H7 (cell line): ENCODE measurements around the genes HNRNPAB, COL23A1 and MAML1.

- RAMPAGE, long total RNA: no peak
Observed at GRCh38 chr5:178204446-178205283, at the start of gene HNRNPAB. Gene HNRNPAB (plus strand): TSS chr5:178204533.

DNA sequence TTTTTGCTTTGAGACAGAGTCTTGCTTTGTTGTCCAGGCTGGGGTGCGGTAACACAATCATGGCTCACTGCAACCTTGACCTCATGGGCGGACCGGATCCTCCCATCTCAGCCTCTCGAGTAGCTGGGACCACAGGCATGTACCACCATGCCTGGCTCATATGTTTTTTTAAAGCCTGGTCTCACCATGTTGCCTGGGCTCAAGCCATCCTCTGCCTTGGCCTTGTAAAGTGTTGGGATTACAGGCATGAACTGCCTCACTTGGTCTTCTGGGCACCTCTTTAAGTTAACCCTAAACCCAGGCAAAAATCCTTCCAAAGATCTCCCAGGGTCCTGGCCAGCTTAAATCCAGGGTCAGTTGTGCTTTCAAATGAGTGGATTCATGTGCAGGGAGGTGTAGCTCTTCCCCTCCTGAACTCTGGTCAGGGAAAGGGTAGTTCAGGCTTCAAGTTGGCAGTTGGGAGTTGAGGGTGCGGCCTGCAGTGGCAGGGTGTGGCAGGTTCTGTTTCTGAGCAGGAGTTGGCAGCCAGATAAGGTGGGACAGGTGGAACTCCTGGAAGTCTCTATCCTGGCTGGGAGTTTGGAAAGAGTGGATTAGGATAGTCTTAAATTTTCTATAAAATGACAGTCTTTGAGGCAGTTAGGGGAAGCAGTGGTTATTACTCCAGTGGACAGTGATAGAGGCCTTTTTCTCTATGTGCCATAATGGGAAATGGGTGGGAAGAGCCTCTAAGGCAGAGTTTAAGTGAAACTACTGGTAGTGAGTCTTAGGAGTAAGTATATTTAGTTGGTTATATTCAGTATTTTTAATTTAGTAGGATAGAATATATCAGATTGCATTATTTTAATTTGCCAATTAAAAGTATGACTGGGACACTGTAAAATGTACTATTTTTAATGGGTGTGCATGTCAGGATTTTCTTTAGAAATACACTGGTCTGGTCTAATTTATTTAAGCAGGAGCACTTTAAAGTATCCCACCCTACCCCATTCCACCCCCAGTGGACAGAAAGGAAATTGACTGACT is 3.7 kb downstream of the HNRNPAB start:
- RAMPAGE, long total RNA: no peak

DNA sequence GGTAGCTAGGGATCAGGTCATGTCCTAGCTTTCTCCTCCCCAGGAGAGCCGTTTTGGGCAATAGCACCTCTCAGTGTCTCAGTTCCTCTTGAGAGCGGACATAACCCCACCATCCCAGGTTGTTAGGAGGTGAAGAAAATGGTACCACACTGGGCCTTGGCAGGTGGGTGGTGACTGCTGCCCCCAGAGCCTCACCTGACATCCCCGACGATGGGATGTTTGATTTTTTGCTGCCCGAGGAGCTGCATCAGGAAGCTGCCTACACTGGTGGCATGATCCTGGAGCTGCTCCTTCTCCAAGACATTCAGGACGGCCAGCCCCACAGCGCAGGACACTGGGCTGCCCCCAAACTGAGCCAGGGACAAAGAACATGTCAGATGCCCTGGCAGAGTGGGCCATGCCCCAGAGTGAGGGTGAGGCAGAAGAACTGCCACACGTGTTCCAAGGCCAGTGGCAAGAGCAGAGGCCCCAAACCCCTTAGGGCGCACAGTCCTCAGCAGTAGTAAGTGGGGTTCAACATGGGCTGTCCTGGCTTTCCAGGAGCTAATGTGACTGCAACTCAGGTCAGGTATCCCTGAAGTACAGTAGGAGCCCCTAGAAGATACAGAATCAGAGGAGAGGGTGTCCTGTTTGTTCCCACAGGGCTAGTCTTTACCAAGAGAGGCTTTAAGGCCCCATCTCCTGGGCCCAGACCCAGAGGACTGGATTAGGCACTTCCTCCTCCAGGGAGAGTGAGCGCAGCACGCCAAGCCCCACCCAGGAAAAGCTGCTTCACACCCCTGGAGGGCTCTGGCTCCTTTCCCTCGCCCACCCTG is 11.0 kb downstream of the HNRNPAB start:
- RAMPAGE, long total RNA: no peak

DNA sequence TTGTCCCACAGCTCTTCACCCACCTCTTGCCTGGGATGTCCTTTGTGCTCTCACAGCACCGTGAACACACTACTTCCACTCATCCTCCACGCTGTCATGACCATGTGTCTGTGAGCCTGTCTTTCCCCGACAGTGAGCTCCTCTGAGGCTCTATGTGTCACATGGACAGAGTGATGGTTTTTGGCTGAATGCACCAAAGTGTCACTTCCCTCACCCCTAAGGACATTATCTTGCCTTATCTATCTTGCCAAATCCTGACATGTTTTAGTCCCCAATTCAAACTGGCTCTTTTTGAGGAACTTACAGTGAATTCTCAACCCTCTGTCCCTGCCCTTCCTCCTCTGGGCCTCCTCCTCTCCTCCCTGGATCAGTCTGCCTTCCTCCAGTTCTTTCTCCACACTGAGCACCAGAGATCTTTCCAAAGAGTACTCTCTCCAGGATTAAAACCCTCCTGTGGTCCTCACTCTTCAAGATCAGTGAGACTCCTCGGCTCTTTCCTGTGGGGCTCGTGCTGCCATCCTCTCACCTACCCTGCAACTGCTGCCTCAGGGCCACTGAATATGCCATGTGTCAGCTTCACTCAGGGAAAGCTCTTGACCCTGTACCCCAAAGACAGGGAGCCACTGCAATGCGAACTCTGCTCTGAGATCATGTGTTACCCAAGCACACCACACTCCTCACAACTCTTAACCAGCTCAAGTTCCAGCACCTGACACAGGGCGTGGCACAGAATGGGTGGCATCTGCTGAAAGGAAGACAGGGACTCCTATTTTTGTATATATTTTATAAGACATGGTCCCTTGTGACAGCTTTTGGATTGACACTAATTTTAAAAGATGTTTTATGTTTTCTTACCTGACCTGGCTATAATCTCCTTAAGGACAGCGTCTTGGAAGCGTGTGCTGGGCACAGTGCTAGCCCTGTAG is 11.0 kb downstream of the PHYKPL start:
- RAMPAGE, long total RNA: no peak

GRCh38 chr5:178249143-178249674 is 16.6 kb upstream of the PHYKPL start:
- RAMPAGE, long total RNA: no peak

DNA sequence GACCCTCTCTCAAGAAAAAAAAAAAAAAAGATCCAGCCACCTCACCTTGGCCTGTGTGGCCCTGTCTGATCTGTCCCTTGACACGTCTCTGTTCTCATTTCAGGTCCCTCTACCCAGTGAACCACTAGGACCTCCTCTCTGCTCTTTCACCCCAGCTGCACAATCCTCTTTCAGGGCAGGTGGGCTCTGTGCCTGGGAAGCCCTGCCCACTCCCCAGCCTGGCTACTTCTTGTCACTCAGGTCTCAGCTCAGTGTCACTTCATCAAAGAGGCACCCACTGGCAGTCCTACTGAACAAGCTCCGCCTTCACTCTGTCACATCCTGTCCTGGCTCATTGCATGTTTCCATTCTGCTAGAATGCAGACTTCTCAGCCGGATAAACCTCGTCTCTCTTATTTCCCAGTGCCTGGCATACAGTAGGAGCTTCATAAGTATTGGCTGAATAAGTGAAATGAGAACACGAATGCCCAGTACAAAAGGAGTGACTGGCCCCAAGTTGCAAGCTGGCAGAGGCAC is 98.1 kb upstream of the PHYKPL start:
- RAMPAGE, long total RNA: no peak

DNA sequence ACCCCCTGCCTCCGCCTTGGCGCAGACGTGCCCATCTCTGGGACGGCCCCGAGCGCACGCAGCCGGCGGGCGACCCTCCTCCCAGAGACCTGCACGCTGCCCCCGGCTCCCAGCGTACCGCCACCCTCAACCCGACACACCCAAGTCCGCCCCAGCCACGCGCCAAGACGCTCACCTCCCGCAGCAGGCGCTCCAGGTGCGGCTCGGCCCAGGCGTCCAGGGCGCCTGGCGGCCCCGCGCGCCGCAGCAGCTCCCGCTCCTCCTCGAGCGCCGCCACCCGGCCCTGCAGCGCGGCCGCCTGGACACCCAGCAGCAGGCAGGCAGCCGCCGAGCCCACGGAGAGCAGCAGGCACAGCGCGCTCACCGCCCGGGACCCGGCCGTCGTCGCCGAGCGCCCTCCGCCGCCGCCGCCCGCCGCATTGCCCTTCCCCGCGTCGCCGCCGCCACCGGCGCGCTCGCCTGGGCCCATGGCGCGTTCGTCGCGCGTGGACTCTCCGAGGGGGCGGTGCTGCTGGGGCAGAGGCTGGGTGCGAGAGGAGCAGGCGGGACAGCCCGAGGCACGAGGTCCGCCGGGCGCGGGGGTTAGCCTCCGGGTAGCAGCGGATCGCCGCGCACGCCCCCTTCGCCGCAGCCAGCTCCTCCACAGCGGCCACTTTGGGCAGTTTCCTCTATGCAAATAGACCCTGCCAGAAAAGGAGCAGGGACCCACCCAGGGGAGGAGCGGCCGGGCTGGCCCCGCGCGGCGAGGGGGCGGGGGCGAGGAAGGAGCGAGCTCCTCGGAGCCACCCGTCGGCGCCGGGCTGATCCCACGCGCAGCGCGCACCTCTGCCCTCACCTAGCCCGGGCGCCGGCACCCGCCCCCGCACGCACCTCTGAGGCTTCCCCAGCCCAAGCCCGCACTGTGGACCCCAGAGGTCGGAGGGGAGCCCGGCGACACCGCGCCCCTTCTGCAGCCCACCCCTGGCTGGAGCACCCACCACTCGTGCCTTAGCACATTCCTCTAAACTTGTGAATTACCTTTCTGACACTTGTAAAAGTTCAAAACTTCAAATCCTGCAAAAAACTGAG is at the start of gene COL23A1:
TSS of gene COL23A1 (minus strand) at position 665 of the 1,068 bp plus-strand sequence.
- RAMPAGE, long total RNA: no peak

DNA sequence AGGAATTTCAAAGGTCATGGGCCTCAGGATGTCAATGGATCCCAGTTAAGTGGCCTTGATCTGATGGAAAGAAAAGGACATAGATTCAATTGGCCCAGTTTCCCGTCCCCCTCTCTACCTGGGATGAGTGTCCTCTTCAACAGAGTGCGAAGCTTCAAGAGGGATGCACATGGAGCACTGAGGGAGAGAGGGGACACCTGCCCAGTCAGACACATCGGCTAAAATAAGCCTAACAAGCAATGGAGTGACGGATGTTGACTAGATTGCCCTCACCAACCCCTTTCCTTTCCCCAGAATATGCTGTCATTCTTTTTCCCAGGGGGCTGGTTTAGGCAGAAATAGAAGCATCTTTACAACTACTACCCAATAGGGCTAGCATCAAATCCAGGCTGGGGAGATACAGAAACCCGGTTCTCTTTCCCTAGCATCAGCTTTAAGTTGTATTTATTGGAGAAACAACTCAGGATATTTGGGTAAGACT is 7.1 kb downstream of the CLK4 start:
- RAMPAGE, long total RNA: no peak

DNA sequence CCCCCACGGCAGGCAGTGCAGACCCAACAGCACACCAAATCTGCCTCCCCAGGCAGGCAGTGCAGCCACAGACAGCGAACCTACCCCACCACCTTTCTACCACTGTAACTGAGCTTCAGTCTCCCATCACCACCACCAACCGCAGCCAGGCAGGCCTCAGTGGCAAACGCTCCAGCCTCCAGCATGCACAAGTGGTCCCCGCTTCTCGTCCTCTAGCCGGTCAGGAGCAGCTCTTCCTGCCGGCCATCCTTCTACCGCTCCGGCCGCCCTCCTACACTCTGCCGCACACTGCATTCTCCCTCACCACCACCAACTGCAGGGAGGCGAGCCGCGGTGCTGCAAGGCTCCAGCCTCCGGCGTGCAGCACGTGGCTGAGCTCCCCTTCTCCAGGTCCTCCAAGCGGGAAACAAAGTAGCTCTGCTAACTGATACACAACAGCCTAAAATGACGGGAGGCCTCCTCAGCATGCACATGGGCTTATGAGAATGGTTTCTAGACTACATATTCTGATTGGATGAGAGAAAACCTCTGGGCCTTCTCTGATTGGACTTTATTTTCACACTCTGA is 27.3 kb upstream of the ZNF354B start:
- RAMPAGE, long total RNA: no peak

DNA sequence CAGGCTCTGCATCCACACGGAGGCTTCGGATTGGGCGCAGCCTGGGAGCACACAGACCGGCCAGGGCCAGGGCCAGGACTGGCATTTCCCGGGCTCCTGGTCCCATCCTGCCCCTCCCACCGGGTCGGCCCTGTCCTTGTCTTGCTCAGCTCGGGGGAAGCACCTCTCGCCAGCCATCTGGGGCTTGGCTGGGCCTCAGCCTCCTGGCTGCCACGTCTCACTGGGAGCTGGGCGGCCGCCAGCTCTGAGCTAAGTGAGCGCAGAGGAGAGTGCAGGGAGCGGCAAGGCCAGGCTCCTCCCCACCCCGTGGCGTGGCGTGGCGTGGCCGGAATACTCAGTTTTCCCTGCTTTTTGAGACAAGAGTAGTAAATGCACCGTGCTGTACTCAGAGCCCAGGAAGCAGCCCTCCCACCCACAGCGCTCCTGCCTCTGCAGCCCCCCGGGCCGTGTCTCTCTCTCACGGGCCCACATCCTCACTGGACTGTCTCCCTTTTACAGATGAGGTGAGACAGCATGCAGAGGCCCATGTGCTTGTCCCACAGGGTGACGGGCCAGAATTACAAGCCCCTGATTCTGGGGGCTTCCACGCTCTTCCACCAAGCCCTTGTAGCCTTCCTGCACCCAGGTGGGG is 31.0 kb downstream of the ADAMTS2 start:
- RAMPAGE, long total RNA: no peak

DNA sequence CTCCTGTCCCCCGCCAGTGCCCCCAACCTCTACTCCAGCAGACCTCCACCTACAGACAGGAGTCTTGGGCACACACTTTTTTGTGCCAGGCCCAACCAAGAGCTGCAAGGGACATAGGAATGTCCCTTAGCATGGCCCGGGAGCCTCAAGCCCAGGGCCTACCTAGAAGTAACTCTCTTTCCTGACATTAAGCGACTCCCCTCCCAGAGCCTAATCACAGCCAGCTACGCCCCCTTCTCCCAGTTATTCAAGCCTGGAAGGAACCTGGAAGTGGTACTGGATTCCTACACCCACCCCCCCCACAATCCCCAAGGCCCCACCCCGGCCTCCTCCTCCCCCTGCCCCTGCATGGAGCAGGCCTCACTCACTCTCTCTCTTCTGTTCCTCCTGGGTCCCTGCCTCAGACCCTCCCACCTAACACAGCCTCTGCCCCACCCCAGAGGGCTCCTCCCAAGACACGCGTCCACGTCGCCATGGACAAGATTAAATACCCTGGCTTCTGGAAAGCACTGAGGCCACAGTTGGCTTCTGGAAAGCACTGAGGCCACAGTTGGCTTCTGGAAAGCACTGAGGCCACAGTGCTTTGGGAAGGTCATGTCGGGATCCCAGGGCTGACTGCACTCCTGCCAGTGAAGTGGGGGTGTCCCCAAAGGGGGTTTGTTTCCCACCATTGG is 30.4 kb downstream of the ADAMTS2 start:
- RAMPAGE, long total RNA: no peak

DNA sequence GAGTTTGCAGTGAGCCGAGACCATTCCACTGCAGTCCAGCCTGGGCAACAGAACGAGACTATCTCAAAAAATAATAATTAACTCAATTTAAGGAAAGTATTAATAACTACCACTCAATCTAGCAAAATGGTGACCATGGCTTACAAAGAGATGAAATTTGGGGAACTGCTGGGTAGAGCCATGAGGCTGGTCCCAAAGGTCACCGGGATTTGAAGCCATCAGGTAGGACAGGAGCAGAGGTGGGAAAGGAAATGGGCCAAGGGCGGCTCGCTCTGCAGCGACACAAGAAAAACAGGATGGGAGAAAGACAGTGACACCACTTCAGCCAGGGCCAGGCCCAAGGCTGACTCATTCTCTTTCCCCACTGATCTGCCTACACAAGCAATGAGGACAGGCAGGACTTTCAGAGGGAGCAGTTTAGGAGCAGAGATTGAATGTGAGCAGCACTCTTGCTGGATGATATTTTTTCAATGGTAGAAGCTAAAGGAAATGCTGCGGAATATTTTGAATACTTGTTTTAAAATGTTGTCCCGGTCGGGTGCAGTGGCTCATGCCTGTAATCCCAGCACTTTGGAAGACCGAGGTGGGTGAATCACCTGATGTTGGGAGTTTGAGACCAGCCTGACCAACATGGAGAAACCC is 3.5 kb downstream of the RUFY1 start:
- RAMPAGE, long total RNA: no peak

GRCh38 chr5:179605856-179606516 is 17.5 kb downstream of the HNRNPH1 start:
- RAMPAGE, long total RNA: no peak

DNA sequence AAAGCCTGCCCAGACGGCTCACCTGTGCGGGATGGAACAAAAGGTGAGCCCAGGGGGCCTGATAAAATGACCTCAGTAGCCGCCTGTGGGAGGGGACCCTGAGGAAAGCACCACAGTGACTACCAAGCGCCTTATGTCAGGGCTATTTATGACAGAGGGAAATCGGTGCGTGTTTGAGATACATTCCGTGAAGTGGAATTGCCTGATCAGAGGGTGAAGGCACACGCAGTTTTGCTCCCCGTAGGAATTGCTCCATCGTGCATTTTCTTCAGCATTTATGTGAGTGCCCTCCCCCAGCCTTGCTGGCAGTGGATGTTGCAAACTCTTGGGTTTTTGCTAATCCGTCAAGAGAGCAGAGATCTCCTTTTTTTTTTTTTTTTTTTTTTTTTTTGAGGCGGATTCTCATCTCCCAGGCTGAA is 22.4 kb downstream of the CBY3 start:
- RAMPAGE, long total RNA: no peak

DNA sequence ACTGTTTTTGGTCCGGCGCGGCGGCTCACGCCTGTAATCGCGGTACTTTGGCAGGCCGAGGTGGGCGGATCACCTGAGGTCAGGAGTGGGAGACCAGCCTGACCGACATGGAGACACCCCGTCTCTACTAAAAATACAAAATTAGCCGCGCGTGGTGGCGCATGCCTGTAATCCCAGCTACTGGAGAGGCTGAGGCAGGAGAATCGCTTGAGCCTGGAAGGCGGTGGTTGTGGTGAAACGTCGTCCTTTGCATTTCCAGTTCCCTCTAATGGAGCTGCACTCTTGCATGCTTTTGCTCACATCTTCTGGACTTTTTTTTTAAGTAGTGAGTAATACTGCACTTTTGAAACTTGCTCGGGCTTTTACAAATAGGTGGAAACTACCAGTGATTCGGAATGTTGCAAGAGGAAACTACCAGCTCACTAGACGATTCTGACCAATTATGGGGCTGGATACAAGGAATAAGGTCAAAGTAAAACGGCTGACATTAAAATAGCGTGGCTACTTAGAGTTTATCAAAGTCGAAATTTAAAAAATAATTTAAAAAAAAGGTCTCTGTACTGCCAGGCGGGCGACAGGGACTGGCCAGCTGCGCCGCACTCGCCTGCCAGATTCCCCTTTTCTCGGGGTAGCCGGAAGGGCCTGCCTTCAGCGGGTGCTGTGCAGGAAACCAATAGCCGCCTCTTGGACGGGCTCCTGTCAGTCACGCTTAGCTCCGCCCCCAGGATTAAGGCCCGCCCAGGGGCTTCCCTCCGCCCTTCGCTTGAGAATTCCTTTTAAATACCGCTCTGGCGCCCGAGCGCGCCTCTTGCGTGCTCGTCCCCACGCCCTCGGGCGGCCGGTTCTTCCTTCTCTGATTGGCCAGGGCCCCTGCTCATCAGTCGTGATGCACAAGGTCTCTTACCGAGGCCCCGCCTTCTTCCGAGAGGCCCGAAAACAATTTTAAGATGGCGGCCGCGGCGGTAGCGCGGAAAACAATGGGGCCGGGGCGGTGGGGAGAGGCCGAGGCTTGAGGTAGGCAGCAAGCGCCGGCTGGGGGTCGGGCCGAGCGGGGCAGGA is at the start of gene MAML1:
TSS of gene MAML1 (plus strand) at position 924 of the 1,059 bp plus-strand sequence.
- RAMPAGE, long total RNA: no peak

DNA sequence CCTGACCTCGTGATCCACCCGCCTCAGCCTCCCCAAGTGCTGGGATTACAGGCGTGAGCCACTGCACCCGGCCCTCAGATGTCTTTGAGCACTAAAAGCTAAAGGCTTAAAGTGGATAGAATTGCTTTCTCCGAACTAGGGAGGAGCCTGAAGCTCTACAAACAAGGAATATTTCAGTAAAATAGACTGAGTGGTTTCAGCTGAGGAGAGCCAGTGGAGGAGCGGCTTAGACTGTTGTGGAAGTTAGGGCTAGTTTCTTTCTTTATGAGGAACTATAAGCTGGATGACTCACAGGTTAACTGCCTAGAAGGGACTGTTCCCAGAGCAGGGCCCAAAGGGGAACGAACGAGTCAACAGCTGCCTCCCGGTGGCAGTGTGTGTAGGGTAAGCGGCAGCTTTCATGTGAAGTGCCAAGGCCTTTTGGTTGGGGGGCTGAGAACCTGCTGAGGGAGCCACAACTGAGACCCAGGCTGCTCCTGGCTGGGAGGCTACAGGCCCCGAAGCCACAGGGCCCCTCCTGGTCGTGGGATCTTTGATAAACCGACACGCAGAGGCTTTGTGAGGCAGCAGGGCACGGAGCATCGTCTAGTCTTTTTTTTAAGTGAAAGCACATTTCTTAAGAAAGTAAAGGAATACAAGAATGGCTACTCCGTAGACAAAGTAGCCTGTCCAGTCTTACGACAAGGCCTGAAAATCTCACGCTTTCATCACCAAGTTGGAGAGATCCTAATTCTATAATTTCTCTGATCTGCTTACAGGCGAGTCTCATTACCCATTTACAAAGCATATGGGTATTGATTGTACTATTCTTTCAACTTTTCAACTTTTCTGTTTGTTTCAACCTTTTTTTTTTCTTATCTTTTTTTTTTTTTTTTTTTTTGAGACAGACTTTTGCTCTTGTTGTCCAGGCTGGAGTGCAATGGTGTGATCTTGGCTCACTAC is 7.1 kb downstream of the SQSTM1 start:
- RAMPAGE, long total RNA: no peak

GRCh38 chr5:179871257-179871918 is 12.8 kb upstream of the MRNIP start:
- RAMPAGE, long total RNA: no peak

- RAMPAGE, long total RNA: no peak
Observed at GRCh38 chr5:179969068-179969544, 61.4 kb upstream of the TBC1D9B start.

GRCh38 chr5:179970229-179970765 is 62.6 kb upstream of the TBC1D9B start:
- RAMPAGE, long total RNA: no peak

DNA sequence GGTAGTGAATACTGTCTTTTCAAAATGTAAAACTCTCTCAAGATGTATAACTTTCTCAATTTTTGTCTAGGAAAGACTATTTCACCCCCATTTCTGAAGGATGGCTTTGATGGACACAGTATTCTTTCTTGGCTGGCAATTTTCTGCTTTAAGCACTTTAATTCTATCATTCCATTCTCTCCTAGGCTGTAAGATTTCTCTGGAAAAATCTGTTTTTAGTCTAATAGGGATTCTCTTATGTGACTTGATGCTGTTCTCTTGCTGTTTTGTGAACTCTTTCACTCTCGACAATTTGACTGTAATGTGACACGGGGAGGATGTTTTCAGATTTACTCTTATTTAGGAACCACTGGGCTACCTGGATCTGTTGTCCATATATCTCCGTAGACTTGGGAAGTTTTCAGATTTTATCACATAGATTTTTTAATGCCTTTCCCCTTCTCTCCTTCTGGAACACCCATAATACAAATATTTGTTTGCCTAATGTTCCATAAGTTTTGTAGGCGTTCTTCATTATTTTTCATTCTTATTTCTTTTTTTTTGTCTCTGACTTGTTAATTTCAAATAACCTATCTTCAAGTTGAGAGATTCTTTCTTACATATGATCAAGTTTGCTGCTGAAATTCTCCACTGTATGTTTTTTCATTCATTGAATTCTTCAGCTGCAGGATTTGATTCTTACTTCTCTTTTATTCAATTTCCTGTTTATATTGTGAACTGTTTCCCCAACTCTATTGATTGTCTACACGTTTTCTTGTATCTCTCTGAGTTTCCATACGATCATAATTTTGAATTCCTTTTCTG is 71.3 kb downstream of the RNF130 start:
- RAMPAGE, long total RNA: no peak